T47D (cell line): ENCODE results near the genes SEMA5A, CCT5, MARCHF6 and ROPN1L.

GRCh38 chr5:6672973-6673723, 39.9 kb downstream of the SRD5A1 start:
- RRBS = no CpG with 5 or more reads among the region's 7 CpGs

- RRBS = no CpG with 5 or more reads among the region's 6 CpGs
These were observed 186.0 kb downstream of the TENT4A start for GRCh38 chr5:6899269-6899520.

- RRBS = no CpG with 5 or more reads among the region's 10 CpGs
These were observed 265.0 kb upstream of the ADCY2 start for GRCh38 chr5:7131044-7131301.

GRCh38 chr5:7851401-7852066, 601 bp upstream of the CFAP90 start:
- RRBS = no CpG with 5 or more reads among the region's 17 CpGs

DNA sequence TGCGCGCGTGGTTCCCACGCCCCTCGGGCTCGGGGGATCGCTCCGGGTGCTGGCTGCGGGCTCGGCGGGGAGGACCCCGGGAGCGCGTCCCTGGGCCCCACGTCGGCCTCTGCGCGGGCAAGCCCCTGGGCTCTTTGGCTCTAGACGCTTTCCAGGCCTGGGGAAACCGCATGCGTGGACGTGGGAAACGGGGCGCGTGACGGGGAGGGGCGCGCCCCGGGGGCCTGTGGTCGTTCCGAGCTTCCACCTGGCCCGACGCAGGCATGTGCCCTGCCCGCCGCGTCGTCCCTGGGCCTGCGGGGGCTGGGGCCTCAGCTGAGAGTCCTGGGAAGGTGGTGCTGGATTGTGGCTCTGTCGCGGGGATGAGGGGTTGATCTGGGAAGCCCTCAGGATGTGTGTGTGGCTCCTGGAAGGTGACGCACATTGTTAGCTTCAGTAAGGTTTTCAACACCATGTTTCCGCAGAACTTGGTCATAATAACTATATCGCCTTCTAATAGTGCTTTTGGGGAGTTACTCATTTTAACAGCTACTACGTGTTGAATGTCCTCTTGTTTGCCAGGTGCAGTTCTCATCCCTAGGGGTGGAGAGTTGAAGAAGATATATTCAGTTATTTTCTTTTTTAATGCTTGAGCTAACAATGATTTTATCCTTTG, 589.0 kb downstream of the MTRR start:
- RRBS = 1% methylated on average over 5 of the region's 44 CpGs

DNA sequence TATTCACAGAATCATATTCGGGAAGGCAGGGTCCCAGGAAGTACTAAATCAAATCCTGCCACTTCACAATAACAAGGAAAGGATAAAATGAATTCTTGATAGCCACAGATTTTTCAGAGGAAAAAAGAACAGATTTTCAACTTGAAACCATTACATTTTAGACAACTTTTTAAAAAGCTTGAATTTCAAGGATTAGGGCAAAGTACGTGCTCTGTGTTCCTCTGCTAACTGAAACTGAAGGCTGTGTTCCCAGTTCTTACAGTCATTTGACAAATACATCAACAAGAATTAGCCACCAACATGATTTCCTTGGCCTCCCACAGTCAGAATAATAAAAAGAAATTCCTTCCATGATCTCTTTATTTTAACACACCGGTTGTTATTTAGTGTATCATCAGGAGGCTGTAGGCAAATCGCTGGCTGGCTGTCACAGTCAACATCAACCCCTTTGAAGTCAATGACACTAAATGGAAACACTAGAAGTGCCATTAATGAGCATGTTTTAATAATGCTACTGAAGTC, 61.8 kb downstream of the SEMA5A start:
- RRBS = no CpG with 5 or more reads among the region's 4 CpGs

- RRBS = no CpG with 5 or more reads among the region's 10 CpGs
These were observed 5.1 kb downstream of the SEMA5A start for GRCh38 chr5:9540617-9541366.

- RRBS = 39% methylated on average over 24 of the region's 95 CpGs
These were observed at the start of gene SEMA5A for GRCh38 chr5:9545923-9547058. SEMA5A (minus strand) TSS chr5:9546075.

- RRBS = no CpG with 5 or more reads among the region's 8 CpGs
These were observed 233.2 kb downstream of the ATPSCKMT start for GRCh38 chr5:10016412-10016887.

- RRBS = 1% methylated on average over 20 of the region's 63 CpGs
These were observed at the start of gene CCT5 for GRCh38 chr5:10250072-10250824. CCT5 (plus strand) TSS chr5:10250280.

DNA sequence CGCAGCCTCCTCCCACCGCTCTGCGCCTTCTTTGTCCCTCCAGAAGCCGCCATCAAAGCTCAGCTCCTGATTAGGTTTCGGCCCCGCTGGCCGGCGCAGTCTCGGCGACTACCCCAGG, 224 bp upstream of the MARCHF6 start:
- RRBS = 0% methylated on average over 4 of the region's 10 CpGs

DNA sequence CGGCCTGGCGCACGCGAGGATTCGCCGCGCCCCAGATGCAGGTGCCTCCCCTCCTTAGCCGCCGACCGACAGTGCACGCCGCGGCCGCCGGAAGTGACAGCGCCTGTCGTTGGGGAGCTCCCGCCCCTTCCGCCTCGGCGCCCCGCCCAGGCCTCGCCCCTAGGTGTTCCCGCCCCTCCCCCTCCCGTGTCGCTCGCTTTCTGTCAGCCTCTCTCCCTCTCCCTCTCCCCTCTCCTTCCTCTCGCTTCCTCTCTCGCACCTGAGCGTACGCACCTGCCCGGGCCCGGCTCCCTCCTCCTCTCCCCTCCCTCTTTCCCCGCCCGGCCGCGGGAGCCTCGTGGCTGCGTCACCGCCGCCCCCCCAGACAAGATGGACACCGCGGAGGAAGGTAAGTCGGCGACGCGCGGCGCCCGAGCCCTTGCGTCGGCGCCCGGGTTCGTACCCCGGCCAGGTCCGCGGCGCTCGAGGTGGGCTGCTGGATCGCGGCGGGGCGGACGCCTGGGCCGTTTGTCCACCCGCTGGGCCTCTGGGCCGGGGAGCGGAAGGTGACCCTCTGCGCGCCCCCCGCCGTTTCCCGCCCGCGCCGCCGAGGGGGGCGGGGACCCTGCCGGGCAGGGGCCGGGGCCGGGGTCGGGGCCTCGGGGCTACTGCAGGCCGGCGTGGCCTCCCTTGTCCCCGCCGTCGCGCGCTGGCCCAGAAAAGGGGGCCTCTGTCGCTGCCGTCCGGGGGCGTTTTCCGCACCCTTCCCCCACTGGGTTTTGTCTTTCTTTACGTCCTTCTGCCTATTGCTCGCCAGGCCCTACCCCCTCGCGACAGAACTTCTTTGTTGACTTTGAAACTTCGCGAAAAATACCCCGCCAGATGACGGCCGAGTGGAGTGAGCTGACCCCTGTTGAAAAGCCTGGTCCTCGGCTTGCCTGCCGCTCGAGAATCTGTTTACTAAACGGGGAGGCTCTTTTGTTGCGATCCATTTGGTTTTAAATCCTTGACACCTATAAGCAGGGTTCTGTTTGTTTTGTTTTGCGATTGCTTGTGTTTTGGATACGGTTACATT, at the start of gene MARCHF6:
Gene MARCHF6, plus strand, starts transcription at position 166 of the 1,054 bp plus-strand sequence.
- RRBS = 1% methylated on average over 56 of the region's 112 CpGs

GRCh38 chr5:10375782-10376389, 22.4 kb downstream of the MARCHF6 start:
- RRBS = no CpG with 5 or more reads among the region's 15 CpGs

DNA sequence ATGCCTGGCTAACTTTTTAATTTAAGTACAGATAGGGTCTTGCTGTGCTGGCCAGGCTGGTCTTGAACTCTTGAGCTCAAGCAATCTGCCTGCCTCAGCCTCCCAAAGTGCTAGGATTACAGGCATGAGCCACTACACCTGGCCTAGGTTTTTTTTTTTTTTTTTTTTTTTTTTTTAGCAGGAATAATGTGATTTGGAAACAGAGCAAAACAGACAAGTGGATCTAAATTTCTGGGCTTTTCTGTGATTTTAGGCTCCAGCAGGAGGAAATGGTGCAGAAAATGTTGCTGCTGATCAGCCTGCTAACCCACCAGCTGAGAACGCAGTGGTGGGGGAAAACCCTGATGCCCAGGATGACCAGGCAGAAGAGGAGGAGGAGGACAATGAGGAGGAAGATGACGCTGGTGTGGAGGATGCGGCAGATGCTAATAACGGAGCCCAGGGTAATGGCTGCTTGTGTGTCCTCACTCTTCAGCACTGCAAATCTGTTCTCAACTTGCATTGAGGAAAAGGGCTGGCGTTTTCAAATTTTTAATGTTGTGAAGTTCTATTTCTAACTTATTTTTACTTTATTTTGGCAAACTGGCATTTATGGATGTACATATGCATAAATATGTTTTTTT, 37.9 kb downstream of the MARCHF6 start:
- RRBS = no CpG with 5 or more reads among the region's 5 CpGs

- RRBS = no CpG with 5 or more reads among the region's 3 CpGs
These were observed 19.3 kb upstream of the ROPN1L start for GRCh38 chr5:10422420-10422827.

DNA sequence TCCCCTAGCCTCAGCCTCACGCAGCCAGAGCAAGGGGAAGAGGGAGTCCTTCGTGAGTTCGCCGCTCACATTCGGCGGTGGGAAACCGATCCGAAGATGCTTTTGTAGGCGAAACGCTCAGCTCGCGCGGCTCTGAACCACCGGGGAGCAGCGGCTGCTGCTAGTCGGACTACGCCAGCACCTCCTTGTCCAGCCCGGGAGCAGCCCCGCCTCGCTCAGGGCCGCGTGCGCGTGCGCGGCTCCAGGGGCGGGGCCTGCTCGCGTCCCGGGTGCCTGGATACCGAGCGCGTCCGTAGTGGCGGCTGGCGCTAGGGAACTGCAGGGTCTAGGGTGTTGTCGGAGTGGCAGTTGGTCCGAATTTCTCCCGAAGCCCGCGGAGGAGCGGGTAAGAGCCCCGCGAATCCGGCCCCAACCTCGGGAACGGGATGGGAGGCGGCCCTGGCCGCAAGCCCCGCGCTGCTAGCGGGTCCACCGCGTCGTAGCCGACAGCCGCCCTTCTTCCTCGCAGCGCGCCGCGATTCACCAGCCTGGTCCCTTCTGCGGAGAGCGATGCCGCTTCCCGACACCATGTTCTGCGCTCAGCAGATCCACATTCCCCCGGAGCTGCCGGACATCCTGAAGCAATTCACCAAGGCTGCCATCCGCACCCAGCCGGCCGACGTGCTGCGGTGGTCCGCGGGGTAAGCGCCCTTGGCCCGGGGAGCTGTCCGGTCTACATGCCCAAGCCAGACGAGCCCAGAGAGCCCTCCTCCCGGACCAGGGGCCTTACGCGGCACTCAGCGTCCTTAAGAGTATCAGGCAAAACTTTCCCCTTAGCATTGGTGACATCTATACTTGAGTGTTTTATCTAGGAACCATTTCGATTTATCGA, at the start of gene ROPN1L:
Gene ROPN1L, plus strand, starts transcription at position 261 of the 871 bp plus-strand sequence.
- RRBS = 1% methylated on average over 28 of the region's 86 CpGs

GRCh38 chr5:10564605-10565295, 880 bp downstream of the ANKRD33B start:
- RRBS = 83% methylated on average over 7 of the region's 68 CpGs

- RRBS = no CpG with 5 or more reads among the region's 12 CpGs
These were observed 2.6 kb downstream of the ANKRD33B start for GRCh38 chr5:10566329-10567098.

DNA sequence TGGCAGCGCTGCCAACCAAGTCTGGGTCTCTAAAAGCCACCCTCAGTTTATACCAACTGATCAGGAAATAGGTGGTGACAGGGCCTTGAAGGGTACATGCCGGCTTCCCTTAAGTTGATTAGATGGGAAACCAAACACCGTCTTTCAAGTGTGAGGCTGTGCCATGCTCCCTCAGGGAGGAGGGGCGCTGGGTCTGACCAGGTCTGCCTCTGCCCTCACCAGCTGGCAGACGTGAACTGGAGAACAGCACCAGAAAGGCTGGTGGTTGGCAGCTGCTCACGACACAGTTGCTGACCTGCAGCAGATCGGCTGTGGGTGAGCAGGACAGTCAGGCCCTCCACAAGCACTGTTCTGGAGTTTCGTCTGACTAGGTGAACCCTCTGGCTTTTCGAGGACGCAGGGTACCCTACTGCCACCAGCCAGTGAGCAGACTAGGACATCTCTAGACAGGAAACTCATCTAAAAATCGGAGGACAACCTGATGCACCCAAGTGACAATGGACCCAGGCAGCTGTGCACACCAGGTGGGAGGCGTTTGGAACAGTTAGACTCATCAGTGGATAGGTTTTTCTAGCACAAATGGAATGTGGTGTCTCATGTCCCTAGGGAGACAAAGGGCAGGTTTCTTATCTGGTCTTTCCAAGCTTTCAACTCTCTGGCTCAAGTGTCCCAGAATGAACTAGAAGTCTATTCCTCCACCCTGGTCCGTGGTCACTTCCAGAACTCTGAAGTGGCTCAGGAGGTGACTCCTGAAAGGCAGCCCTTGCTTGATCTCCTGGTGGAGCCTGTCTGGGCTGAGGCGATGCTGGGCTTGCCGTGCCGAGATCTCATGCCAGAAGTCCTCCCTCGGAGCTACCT, 81.2 kb downstream of the DAP start:
- RRBS = no CpG with 5 or more reads among the region's 17 CpGs